ENCODE measurements around a stretch of chr12.

DNA sequence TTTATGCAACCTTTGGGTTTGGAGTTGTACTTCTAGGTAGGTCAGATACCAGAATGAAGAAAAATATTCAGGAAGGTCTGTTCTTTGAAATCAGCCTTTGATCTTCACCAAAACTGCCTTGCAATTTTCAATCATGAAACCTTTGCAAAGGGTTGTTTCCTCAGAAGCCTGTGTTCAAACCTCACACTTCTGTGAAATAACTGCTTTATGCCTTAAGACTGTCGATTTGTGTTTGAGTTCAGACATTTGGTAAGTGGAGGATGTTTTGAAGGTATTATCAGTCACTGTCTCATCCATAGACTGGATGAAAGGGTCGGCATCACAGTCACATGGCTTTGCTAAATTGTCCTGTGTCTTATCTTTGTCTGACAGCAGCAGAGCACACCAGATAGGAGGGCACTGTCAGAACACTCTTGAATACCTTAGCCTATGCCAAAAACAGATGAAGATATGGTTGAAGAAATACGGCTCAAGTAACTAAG, 233.3 kb upstream of the BTG1 start:
- PRO-cap = no peak
- RAMPAGE, long total RNA = no peak

GRCh38 chr12:92411775-92412176, 266.1 kb upstream of the BTG1 start:
- PRO-cap = no peak
- RAMPAGE, long total RNA = no peak

- PRO-cap = no peak
- RAMPAGE, long total RNA = no peak
Observed at GRCh38 chr12:92444537-92445149, 258.1 kb upstream of the PLEKHG7 start.

GRCh38 chr12:92445758-92446342, 256.9 kb upstream of the PLEKHG7 start:
- PRO-cap = no peak
- RAMPAGE, long total RNA = no peak

GRCh38 chr12:92520712-92520911, 182.2 kb upstream of the PLEKHG7 start:
- PRO-cap = no peak
- RAMPAGE, long total RNA = no peak

GRCh38 chr12:92539893-92541023, 162.5 kb upstream of the PLEKHG7 start:
- PRO-cap = no peak
- RAMPAGE, long total RNA = no peak

DNA sequence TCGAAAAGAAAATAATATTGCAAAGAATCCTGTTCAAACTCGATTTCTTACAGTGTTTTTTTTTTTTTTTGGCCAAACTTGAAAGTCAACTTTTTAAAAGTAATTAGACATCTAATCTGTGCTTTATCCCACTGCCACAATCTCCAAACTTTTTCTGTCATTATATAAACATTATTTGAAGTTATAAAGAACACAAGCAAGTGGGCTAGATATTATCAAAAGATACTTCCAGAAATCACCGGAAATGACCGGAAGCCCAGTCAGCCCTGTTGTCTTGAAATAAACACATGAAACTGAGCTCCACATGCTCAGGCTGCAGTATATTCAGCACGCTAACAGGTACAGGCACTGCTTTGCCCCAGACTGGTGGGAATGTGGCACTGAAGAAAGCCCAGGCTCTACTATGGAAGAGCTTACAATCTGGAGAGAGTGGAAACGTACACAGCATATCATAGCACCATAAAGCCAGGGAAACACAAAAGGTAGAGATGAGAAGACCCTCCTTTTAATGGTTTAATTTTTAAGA, 158.9 kb upstream of the PLEKHG7 start:
- PRO-cap = no peak
- RAMPAGE, long total RNA = no peak

DNA sequence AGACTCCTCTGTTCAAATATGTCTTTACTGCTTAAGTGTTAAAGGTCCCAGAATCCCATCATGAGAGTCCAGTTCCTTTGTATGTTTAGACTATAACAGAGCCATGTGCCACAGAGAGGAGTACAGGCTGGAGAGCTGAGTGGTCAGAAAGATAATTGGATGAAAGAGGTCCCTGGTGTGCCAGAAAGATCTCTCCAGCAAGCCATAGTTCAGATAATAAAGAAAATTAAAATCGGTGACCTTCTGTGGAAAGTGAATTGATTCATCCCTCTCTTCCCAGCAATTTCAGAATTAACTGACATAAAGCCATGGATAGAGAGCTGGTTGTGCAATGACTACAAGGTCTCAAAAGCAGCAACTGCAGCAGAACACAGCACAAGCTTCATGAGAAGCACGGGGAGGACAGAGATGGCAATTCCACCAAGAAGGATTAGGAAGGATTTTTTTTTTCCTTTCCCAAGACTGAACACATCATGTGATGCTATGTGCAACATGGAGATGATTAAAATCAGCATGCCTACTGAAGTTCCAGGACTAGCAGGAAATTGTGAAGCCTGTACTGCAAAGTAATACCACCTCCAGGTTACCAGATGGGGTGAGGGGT, 154.9 kb upstream of the PLEKHG7 start:
- PRO-cap = no peak
- RAMPAGE, long total RNA = no peak

GRCh38 chr12:92574752-92575444, 127.9 kb upstream of the PLEKHG7 start:
- PRO-cap = no peak
- RAMPAGE, long total RNA = no peak

- PRO-cap = no peak
- RAMPAGE, long total RNA = no peak
Observed at GRCh38 chr12:92735030-92735462, 32.3 kb downstream of the PLEKHG7 start.

GRCh38 chr12:92798749-92799547, 96.2 kb downstream of the PLEKHG7 start:
- PRO-cap = no peak
- RAMPAGE, long total RNA = start-site peak on the minus strand at chr12:92798895-92799588, 81 reads

GRCh38 chr12:92801501-92802061, 98.8 kb downstream of the PLEKHG7 start:
- PRO-cap = no peak
- RAMPAGE, long total RNA = start-site peak on the minus strand at chr12:92801644-92801657, 20 reads

GRCh38 chr12:92802143-92802757, 99.5 kb downstream of the PLEKHG7 start:
- PRO-cap = no peak
- RAMPAGE, long total RNA = start-site peak on the minus strand at chr12:92802404-92802456, 62 reads

DNA sequence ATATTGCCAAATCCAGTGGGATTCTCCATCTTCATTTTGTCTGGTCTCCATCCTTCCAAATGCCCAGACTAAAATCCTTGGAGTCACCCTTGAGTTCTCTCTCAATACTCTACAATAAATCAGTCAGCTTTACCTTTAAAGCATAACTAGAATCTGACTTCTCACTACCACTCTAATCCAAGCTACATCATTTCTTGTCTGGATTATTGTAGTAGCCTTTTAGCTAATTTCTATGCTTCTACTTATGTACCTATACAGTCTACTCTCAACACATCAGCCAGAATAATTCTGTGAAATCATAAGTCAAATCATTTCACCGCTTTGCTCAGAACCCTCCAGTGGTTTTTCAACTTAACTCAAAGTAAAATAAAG, 105.0 kb downstream of the EEA1 start:
- PRO-cap = no peak
- RAMPAGE, long total RNA = start-site peak on the minus strand centred at position 151 of the sequence, 77 bp wide, 22 reads

GRCh38 chr12:92857169-92857610, 71.9 kb downstream of the EEA1 start:
- PRO-cap = no peak
- RAMPAGE, long total RNA = no peak

- PRO-cap = no peak
- RAMPAGE, long total RNA = no peak
Observed at GRCh38 chr12:92999805-93000445, 70.8 kb upstream of the EEA1 start.

DNA sequence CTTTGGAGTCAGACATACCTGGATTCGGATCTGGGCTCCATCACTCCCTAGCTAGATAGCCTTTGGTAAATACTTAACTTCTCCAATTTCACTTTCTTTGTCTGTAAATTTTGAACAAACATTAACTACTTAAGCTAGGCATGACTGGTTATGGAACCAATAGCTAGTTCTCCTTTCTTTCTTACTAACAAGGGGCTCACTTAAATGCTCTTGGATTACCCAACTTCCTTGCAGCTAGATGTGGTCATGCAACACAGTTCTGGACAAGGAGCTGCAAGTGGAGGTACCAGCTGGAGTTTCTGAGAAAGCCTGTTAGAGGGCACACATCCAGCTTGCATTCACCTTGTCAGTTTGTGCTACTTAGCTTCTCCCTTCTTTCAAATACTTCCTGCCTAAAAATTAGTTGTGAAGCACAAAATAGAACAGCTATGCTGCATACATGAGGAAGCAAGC, 210.0 kb upstream of the EEA1 start:
- PRO-cap = no peak
- RAMPAGE, long total RNA = no peak

DNA sequence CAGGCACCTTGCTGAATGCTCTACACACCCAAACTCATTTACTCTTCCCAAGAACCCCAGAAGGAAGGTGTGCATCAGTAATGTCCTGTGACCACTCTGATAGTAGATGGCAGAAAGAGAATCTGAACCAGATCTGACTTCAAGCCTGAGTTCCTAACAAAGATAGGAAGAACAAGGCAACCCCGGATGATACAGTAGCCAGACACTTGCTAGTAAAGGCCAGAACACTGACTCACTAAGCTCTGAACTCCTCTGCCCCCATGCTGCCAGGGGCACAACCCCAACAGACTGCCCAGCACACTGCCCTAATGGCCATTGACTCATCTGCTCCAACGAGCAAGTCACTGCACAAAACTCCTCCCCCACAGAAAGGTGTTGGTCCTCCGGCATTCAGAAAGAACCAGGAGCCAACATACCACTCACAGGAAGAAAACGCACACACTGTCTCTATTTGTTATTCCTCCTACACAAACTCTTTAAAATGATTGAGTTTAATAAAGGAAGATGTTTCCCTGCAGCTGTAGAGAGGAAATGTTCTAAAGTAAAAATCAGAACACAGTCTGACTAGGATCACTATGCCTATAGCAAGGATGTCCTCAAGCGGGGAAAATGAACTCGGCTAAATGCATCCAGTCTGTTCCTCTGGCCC, 179.6 kb upstream of the NUDT4 start:
- PRO-cap = no peak
- RAMPAGE, long total RNA = no peak

GRCh38 chr12:93398699-93399184, 21.0 kb downstream of the NUDT4 start:
- PRO-cap = no peak
- RAMPAGE, long total RNA = no peak

DNA sequence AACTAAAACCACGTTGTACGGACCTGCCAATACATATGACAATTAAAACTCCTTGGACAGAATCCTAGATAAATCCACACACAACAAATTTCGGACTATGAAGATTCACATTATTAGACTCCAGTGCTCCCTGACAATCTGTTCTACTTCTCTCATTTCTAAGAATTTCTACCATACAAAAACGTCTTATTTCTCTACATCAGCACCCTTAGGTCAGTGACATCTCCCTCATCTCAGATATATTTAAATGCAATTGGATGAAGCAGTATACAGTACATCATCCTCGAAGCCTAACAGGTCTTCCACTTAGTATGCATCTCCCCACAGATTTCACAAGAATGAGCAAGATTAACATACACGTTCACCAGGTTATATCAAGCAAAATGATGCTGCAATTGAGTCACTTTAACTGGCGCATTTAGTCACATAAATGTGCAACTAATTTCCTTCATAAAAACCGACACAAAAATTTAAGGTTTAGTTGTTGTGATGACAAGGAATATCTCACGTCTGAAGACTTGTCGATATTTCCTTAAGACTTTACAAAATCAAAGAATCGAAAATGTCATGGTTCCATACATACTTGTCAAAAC, 1.4 kb downstream of the UBE2N start:
- PRO-cap = no peak
- RAMPAGE, long total RNA = start-site peak on the minus strand centred at position 350 of the sequence, 43 bp wide, 5 reads